Anterior vena cava (tissue), 1 donor: Measurements from ENCODE around the gene GTF2A1.

- PRO-cap = no peak
Measured at GRCh38 chr14:76836005-76836434, 9.8 kb downstream of the LRRC74A start.

GRCh38 chr14:76867401-76867978, 41.3 kb downstream of the LRRC74A start:
- PRO-cap = no peak

GRCh38 chr14:76958220-76959055, 70.1 kb downstream of the IRF2BPL start:
- PRO-cap = no peak

GRCh38 chr14:77021992-77022810, 6.3 kb downstream of the IRF2BPL start:
- PRO-cap = no peak

- PRO-cap = no peak
Measured at GRCh38 chr14:77032308-77032500, 3.7 kb upstream of the IRF2BPL start.

- PRO-cap = bidirectional peak, plus-strand start at chr14:77033675, minus-strand start at chr14:77033555
Measured at GRCh38 chr14:77033259-77033740, 4.8 kb upstream of the IRF2BPL start.

- PRO-cap = no peak
Measured at GRCh38 chr14:77119733-77120263, 21.7 kb downstream of the CIPC start.

- PRO-cap = no peak
Measured at GRCh38 chr14:77763858-77764339, 2.9 kb upstream of the SNW1 start.

DNA sequence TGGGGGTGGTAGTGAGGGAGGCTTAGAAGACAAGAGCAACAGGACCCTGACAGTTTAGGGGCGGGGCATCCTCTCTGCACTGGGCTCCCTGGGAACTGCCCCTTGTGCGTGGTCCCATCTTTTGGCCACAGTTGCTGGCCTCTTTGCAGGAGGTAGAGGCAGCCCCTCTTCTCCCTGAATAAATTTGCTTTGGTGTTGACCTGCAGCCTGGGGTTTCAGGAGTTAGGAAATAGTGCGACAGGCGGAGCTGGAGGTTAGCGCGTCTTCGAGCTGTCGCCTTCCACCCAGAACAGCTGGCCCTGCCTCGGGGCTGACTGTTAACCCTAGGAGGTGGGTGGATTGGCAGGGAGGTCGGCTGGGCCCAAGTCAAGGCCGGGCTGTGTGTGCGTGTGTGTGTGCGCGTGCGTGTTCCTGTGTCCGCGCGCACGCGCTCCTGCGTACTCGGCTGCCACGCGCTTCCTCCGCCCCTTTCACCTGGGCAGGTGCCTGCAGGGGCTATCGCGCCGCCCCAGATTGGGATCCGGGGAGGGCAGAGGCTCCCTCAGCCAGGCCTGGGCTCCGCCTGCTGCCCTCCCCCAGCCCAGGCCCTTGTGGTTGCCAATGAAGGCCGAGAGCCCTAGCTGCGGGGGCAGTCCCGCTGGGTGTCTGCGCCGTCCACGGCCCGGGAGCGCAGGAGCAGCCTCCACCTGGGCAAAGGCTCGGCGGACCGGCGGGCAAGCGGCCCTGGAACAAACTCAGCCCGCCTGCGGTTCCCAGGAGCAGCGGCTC, 180.9 kb downstream of the ADCK1 start:
- PRO-cap = unidirectional peak, plus-strand start at position 631 of the sequence

DNA sequence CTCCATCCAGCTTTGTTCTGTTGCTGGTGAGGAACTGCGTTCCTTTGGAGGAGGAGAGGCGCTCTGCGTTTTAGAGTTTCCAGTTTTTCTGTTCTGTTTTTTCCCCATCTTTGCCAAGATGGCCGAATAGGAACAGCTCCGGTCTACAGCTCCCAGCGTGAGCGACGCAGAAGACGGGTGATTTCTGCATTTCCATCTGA, 897.5 kb downstream of the DIO2 start:
- PRO-cap = no peak

GRCh38 chr14:81114092-81114378, 106.7 kb downstream of the GTF2A1 start:
- PRO-cap = no peak

- PRO-cap = no peak
Measured at GRCh38 chr14:81219729-81219993, 1.1 kb downstream of the GTF2A1 start.

DNA sequence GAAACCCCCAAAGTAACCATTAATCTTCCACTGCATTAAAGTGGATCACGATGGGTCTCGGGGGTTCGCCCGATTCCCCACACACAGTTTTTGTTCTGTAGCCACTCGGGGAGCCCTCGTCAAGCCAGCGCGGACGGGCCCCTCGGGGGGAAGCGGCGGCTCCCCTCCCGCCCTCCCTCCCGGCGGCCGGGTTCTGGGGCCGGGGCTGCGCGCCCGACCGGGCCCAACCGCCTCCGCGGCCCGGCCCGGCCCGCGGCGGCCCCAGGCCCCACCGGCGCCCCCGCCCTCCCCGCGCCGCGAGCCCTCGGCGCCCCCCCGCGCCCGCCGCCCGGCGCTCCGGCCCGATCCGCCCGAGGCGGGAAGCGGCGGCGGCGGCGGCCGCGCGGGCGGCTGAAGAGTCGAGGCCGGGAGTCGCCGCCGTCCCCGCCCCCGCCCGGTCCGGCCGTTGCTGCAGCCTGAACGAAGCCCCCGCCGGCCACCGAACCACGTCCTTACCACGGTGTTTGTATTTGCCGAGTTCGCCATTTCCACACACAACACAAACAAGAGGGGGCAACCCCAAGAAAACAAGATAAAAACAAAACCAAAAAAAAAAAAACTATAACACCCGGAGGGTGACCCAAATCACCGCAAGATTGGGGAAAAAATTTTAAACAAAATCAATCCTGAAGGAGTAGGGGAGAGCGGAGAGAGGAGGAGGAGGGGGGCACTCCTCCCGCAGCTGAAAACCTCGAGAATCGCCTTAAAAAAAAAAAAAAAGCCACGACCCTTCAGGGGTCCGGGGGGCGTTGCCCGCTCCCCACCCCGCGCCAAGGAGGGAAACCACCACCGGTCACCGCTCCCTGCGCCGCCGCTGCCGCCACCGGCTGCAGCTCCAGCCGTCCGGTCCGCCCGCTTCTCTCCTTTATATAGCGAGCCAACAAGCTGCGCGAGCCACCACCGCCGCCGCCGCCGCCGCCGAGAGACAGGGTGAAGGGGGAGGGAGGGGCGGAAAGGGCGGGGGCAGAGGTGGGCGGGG, at the start of gene GTF2A1:
GTF2A1 (minus strand) TSS at position 966 of the 1,018 bp plus-strand sequence.
- PRO-cap = bidirectional peak, plus-strand start at position 353 of the sequence, minus-strand start at position 270 of the sequence; bidirectional peak, plus-strand start outside the sequence, minus-strand start at position 906 of the sequence

GRCh38 chr14:81221012-81221632, 363 bp upstream of the GTF2A1 start:
- PRO-cap = bidirectional peak, plus-strand start at chr14:81221049, minus-strand start at chr14:81220899; bidirectional peak, plus-strand start at chr14:81221471, minus-strand start at chr14:81221297

- PRO-cap = bidirectional peak, plus-strand start at chr14:81436595, minus-strand start at chr14:81436465
Measured at GRCh38 chr14:81436029-81436730, 36.1 kb upstream of the STON2 start.

DNA sequence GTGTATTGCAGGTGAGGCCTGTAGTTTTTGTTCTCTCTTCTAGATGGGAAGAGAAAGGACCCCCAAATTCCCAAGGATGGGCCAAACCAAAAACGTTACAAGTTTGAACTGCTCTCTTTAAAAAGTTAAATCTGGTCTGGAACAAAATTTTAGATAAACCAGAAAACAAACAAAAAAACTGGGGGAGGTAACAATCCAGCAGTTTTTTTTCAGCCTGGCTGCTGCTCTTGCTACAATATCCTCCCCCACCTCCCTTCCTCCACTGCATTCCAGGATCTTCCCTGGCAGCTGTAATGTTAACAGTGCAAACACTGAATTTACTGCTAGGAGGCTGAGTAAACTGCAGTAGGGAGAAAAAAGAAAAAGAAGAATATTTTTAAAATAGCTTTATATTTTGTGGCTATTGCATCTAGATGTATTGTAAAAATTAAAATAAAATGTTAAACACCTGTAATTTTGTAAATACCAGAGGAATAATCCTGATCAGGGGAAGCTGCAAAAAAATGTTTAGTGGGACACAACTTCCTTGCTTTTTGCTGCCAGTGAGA, 16.3 kb downstream of the SEL1L start:
- PRO-cap = no peak

DNA sequence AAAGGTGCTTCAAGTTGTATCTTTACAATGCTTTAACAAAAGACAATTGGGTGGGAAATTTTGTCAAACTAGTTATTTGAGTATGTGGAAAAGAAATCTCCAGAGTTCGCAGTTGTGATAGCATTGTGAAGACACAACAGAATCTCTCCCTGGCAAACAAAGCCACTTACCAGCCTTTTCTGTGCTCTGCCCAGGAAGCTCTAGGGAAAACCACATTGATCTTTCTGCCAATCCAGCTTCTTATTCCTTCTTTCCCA, 166.2 kb upstream of the FLRT2 start:
- PRO-cap = no peak

- PRO-cap = unidirectional peak, plus-strand start at chr14:86217663
Measured at GRCh38 chr14:86217471-86217938, 687.6 kb downstream of the FLRT2 start.

DNA sequence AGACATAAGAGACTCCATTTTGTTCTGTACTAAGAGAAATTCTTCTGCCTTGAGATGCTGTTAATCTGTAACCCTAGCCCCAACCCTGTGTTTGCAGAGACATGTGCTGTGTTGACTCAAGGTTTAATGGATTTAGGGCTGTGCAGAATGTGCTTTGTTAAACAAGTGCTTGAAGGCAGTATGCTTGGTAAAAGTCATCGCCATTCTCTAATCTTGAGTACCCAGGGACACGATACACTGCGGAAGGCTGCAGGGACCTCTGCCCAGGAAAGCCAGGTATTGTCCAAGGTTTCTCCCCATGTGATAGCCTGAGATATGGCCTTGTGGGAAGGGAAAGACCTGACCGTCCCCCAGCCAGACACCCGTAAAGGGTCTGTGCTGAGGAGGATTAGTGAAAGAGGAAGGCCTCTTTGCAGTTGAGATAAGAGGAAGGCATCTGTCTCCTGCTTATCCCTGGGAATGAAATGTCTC, 19.5 kb downstream of the GPR65 start:
- PRO-cap = no peak

DNA sequence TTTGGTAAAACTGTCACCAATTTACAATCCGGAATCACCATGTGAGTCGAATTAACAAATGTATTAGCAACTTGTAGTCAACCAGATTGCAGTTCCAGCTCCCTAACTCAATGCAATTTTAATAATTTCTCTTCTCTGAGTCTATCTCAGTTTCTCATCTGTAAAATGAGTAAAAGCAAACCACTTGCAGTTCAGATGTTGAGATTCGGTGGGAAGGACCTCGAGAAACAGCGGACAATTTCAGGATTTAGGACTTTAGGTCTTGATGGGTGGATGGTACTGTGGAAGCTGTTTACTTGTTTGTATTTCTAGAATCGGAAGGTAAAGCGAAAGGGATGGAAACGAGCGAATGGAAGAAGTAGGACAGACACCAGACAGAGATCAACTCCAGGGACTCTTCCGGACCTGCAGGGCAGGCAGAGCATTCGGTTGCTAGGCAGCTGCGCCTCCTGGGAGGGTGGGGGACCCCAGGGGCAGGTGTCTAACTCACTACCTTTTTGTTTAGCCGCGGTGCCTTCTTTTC, 451 bp upstream of the TTC8 start:
- PRO-cap = no peak